Left colon (tissue), 1 donor: ENCODE measurements around the gene ATP5PB.

GRCh38 chr1:110212203-110212621, 2.1 kb downstream of the KCNC4 start:
- PRO-cap = no peak

- PRO-cap = no peak
These were observed 19.4 kb downstream of the KCNC4 start for GRCh38 chr1:110229230-110230154.

GRCh38 chr1:110243799-110244163, 33.7 kb downstream of the KCNC4 start:
- PRO-cap = no peak

- PRO-cap = no peak
These were observed 9.0 kb upstream of the RBM15 start for GRCh38 chr1:110330096-110330623.

GRCh38 chr1:110338138-110338895, 860 bp upstream of the RBM15 start:
- PRO-cap = bidirectional peak, plus-strand start at chr1:110338336, minus-strand start at chr1:110338383; bidirectional peak, plus-strand start at chr1:110338552, minus-strand start at chr1:110338534; unidirectional peak, minus-strand start at chr1:110338724

DNA sequence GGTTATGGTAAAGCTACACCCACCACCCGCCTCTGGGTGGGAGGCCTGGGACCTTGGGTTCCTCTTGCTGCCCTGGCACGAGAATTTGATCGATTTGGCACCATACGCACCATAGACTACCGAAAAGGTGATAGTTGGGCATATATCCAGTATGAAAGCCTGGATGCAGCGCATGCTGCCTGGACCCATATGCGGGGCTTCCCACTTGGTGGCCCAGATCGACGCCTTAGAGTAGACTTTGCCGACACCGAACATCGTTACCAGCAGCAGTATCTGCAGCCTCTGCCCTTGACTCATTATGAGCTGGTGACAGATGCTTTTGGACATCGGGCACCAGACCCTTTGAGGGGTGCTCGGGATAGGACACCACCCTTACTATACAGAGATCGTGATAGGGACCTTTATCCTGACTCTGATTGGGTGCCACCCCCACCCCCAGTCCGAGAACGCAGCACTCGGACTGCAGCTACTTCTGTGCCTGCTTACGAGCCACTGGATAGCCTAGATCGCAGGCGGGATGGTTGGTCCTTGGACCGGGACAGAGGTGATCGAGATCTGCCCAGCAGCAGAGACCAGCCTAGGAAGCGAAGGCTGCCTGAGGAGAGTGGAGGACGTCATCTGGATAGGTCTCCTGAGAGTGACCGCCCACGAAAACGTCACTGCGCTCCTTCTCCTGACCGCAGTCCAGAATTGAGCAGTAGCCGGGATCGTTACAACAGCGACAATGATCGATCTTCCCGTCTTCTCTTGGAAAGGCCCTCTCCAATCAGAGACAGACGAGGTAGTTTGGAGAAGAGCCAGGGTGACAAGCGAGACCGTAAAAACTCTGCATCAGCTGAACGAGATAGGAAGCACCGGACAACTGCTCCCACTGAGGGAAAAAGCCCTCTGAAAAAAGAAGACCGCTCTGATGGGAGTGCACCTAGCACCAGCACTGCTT, 1.8 kb downstream of the RBM15 start:
- PRO-cap = no peak

DNA sequence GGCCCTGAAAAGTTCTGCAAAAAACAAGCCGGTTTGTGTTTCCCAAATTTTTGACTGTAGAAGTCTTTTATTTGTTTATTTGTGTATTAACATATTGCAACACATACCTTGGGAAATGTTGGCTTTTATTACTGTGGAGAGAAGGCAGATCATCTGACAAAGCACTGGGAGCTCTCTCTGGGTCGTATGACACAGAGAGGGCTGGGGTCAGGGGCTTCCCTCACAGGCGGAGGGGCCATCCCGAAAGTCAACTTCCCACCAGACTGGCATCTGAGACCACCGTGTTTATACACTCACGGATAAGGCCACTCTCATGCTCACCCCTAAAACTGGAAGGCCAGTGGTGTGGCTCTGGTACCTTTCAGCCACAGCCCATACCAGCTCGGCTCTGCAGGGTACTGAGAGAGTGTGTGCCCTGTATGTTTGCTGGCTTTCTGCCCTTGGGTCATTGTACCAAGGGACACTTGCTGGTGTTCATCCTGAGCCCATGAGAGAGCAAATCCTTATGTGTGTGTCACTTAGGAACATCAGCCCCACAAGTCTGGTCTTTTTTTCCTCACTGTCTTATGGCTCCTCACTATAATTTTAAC, 818 bp upstream of the PROK1 start:
- PRO-cap = no peak

DNA sequence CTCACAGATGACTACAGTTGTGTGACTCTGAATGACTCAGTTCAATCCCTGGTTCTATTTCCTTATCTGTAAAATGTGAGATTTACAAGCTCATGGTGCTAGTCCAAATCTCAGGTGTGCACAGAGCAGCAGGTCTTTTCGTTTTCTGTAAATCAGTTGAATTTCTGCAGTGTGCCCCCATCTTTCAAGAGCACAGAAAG, 26.3 kb downstream of the PROK1 start:
- PRO-cap = unidirectional peak, plus-strand start at position 101 of the sequence

- PRO-cap = no peak
These were observed 27.4 kb downstream of the KCNA3 start for GRCh38 chr1:110647206-110647849.

GRCh38 chr1:110787603-110788259, 85.2 kb upstream of the CD53 start:
- PRO-cap = no peak

GRCh38 chr1:110848824-110849306, 24.1 kb upstream of the CD53 start:
- PRO-cap = no peak

- PRO-cap = no peak
These were observed 28.9 kb downstream of the CD53 start for GRCh38 chr1:110901792-110902246.

DNA sequence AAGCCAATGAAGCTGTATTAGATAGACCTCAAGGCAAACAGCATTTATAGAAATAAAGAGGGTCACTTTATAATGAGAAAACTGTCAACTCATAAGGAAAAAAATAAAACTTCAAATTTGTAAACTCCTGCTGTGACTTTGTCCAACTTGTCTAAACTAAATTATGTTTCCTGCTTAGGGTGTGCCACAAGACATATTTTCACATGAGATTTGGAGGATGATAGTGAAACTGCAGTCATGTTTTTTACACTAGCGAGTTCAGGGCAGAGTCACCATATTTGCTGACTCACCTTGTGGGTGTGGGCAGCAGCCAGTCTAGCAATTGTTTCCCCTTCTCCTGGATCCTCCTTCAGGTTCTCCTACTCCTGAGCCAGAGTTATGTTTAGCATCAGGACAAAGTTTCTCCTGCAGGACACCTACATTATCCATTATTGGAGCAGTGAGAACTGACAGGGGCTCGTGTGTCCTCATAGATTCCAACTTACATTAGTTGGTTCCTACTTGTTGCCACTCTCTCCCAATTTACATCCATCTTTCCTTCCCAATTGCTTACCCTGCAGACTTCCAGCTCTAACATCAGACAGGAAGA, 43.9 kb downstream of the CD53 start:
- PRO-cap = no peak

- PRO-cap = bidirectional peak, plus-strand start at chr1:110964250, minus-strand start at chr1:110963920
These were observed 441 bp upstream of the LRIF1 start for GRCh38 chr1:110964129-110964597.

DNA sequence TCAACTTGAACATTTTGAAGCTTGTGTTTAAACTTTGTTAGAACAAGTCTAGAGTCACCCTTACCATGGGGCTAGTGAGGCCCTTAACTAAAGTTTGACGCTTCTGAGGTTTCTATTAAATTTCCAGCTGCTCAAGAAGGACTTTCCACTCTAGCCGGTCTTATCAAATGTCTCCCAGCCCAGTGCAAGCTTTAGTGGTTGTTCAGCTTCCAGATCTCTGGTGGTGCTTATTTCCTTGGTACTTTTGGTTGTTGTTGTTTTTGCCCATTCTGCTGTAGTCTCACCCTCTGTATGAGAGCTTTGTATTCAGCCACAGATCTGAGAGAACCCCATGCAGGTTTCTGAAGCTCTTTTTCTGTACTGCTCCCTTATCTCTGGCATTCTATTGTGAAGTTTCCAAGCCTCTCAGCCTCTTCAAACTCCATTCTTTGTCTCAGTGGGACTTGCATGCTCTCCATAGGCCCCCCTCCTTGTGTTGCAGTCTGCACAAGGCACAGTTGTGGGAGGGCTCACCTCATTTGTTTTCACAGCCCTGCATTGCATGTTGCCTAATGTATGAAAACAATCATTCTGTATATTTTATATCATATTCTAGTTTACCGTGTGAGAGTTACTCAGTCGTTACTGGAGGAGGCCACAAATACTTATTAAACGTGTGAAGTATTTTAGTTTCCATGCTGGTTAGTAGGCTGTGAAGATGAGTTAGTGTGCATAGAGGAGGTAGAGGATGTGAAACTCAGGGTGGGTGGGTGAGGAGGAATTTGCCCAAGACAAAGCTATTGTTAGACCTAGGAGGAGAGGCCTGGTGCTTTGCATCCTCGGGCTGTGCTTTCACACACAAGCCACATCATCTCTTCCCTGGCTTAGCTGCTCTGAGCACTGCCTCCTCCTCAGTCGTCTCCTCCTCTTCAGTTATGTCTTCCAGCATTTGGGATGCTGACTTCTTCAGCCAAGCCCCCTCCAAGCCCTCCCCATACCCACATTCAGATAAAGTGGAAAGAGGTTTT, 8.0 kb upstream of the CHI3L2 start:
- PRO-cap = no peak

DNA sequence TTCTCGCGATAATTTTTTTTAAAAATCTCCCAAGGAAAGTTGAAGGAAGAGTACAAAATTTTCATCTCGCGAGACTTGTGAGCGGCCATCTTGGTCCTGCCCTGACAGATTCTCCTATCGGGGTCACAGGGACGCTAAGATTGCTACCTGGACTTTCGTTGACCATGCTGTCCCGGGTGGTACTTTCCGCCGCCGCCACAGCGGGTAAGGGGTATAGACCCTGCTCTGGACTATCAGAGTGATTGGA, at the start of gene ATP5PB:
Gene ATP5PB (plus strand): TSS at position 87 of the 247 bp plus-strand sequence.
- PRO-cap = bidirectional peak, plus-strand start at position 117 of the sequence, minus-strand start outside the sequence

DNA sequence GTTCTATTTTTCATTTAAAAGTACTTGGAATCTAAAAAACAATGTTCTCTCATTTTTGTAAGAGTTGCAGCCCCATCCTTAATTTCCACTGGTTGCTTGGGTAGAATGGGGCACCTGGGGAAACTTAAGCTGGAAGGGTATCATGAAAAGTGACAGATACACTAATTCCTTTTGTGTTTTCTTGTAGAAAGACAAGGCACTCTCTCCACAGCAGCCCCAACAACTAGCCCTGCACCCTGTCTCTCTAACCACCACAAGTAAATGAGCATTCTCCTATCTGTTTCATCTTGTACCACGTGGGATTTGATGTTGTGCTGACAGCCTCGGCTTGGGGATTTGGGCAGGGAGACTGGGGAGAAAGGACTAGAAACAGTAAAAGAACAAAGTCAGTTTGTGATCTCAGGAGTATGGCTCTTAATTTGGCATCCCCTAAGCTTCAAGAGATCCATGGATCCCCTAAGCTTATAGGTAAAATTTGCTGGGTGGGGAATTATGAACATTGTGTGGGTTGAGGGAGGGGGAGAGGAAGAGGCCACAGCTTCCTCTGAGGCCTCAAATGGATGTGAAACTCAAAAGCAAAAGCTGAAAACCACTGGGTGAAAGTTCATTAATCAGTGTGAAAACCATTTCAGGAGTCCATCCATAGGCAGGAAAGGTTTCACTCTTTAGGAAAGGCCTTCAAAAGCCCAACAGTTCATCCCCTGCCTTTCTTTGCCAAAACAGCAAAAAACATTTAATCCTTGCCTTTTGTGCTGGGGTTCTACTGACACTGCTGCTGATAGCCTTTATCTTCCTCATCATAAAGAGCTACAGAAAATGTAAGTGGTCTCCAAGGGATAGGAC, 3.0 kb downstream of the C1orf162 start:
- PRO-cap = unidirectional peak, minus-strand start at position 231 of the sequence; unidirectional peak, minus-strand start at position 558 of the sequence

GRCh38 chr1:111641302-111641686, 21.7 kb downstream of the RAP1A start:
- PRO-cap = no peak

DNA sequence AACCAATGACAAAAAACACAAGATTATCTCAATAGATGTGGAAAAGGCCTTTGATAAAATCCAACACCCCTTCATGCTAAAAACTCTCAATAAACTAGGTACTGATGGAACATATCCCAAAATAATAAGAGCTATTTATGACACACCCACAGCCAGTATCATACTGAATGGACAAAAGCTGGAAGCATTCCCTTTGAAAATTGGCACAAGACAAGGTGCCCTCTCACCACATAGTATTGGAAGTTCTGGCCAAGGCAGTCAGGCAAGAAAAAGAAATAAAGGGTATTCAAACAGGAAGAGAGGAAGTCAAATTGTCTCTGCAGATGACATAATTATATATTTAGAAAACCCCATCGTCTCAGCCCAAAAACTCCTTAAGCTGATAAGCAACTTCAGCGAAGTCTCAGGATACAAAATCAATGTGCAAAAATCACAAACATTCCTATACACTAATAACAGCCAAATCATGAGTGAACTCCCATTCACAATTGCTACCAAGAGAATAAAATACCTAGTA, 55.1 kb downstream of the INKA2 start:
- PRO-cap = no peak

DNA sequence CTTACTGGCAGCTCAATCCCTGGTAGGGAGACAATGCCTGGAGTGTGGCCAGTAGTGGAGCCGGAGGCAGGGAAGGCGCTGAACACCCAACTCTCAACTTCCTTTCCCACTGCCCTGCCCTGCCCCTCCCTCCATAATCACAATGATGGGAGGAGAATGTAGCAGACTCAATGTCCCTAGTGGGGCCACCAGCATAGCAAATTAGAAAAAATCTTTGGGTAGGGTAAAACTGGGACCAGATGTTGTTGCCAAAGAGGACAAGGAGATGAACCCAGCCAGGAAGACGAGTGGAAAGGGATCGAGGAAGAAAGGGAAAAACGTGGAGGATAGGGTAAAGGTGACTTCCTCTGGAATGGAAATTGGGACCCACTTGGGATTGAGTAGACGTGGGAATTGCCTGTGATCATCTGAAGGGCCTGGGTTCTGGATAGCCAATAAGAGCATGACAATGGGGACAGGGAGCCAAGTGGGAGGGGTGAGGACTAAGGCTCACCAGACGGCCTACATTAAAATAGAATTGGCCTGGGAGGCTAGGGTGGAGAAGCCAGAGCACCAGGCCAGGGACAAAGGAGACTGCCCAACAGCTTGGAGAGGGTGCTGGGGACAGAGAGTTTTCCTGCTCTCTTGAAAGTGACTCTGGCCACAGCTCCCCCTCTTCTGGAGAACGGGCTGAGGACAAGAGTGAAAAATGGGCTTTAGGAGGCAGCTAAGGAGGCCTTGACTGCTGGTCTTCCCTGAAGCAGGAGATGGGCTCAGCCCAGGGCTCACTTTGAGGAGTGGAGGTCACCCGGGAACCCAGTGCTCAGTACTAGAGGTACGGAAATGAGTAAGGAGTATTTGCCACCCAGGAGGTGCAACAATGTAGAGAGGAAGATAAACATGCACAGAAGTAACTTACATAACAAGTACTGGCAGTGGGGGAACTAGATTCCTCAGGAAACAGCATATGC, 18.9 kb downstream of the INKA2 start:
- PRO-cap = unidirectional peak, plus-strand start at position 517 of the sequence; unidirectional peak, plus-strand start at position 770 of the sequence